Trachea (tissue), 1 donor: ENCODE measurements around a stretch of chr13.

DNA sequence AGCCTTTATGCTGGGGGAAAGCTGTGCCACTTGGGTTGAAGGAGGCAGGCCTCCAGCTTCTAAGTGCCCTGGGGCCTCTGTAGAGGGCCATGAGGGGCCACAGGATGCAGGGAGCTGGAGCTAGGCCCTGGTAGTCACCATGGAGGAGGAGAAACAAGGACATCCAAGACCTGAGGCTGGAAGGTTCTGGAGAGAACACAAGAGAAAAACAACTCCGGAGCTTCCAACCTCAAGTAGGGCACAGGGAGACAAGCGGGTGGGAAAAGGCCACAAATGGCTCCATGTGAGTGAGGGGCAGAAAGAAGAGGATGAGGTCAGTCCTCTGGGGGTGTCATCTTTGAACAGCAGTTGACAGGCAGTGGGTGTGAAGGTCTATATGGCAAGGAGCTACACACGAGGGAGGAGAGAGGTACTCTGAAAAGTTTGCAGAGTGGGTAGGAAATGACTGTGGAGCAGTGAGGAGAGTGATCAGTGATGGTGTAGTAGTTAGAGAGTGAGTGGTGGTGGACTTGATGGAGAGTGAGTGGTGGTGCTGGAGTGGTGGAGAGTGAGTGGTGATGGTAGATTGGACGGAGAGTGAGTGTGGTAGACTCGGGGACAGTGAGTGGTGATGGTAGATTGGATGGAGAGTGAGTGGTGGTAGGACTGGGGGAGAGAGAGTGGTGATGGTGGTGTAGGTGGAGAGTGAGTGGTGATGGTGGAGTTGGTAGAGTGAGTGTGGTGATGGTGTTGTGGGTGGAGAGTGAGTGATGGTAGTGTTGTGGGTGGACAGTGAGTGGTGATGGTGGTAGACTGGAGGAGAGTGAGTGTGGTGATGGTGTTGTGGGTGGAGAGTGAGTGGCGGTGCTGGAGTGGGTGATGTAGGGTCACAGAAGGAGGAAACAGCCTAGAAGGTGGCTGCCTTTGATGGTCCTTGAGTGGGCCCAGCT, 3.9 kb downstream of the TFDP1 start:
- PRO-cap: no peak

DNA sequence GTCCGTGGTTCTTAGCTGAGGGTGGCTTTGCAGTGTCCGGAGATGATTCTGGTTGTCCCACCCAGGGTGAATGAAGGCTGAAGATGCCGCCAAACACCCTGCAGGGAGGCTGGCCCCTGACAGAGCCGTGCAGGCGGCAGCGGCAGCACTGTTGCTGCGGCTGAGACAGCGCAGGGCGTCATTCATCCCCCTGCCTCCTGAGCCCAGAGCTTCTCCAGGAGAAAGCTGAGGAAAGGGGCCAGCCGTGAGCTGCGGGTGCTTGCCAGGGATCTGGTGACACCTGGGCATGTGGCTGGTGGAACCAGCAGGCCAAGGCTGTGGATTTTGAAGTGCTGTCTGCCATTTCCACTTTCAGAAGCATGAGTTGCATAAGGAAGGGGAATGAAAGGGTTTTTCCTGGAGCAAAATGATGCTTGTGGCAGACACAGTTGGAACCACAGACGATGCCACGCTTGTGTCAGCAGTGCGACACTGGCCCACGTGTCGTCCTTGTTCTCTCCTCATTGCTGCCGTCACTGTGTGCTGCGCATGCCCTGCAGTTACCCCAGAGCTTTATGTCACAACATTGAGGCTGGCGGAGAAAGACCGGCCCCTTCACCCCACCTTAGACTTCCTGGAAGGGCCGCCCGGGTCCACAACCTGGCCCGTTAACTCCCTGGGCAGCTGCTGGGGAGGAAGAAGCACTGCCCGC, 22.6 kb downstream of the TFDP1 start:
- PRO-cap: no peak

GRCh38 chr13:113639697-113640460, 18.1 kb downstream of the ATP4B start:
- PRO-cap: no peak

GRCh38 chr13:113741819-113742514, 17.1 kb upstream of the TMEM255B start:
- PRO-cap: no peak

DNA sequence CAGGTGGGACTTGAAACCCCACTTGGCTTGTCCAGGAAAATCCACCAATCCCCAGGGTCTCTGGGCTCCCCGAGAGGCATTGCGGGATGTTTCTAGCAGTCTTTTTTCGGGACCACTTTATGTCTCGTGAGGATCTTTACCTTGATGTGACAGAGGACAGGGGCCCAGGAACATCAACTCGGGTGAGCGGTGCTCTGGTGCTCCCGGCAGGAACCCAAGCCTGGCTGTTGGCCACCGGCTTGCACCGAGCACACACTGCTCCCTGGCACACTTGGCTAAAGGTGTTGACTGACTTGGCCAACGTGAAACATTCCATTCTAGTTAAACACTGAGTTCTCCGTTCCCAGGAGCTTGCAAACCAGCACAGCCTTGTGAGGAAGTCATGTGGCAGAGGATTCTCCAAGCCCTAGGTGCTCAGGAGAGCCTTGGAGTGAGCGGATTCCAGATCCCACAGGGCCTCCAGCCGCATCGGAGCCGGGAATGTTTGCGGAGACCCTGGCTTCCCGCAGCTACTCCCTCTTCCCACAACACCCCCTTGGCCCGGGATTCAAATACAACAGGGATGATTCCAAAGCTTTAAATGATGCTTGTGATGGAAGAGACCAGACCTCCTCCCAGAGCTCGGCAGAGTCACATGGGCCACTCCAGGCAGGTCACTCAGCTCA, 3.1 kb downstream of the C13orf46 start:
- PRO-cap: bidirectional peak, plus-strand start at position 438 of the sequence, minus-strand start at position 229 of the sequence

- PRO-cap: no peak
Measured at GRCh38 chr13:113998343-113999080, 24.6 kb upstream of the C13orf46 start.

GRCh38 chr13:114001302-114001990, 27.6 kb upstream of the C13orf46 start:
- PRO-cap: no peak

DNA sequence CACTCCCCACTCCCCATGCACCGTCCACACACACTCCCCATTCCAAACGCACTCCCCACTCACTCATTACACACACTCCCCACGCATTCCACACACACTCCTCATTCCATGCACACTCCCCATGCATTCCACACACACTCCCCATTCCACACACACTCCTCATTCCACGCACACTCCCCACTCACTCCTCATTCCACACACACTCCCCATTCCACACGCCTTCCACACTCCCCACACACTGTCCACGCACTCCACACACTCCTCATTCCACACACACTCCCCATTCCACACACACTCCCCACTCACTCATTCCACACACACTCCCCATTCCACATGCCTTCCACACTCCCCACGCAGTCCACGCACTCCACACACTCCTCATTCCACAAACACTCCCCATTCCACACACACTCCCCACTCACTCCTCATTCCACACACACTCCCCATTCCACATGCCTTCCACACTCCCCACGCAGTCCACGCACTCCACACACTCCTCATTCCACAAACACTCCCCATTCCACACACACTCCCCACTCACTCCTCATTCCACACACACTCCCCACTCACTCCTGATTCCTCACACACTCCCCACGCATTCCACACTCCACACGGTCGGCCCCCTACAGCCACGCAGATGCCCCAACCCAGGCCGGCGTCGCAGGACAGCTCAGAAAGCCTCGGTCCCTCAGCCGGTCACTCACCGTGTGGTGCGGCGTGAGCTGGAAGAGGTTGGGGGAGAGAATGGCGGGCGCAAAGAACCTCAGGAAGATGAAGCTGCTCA, 38.8 kb upstream of the C13orf46 start:
- PRO-cap: no peak

- PRO-cap: no peak
Measured at GRCh38 chr13:114027486-114028323, 53.8 kb upstream of the C13orf46 start.

DNA sequence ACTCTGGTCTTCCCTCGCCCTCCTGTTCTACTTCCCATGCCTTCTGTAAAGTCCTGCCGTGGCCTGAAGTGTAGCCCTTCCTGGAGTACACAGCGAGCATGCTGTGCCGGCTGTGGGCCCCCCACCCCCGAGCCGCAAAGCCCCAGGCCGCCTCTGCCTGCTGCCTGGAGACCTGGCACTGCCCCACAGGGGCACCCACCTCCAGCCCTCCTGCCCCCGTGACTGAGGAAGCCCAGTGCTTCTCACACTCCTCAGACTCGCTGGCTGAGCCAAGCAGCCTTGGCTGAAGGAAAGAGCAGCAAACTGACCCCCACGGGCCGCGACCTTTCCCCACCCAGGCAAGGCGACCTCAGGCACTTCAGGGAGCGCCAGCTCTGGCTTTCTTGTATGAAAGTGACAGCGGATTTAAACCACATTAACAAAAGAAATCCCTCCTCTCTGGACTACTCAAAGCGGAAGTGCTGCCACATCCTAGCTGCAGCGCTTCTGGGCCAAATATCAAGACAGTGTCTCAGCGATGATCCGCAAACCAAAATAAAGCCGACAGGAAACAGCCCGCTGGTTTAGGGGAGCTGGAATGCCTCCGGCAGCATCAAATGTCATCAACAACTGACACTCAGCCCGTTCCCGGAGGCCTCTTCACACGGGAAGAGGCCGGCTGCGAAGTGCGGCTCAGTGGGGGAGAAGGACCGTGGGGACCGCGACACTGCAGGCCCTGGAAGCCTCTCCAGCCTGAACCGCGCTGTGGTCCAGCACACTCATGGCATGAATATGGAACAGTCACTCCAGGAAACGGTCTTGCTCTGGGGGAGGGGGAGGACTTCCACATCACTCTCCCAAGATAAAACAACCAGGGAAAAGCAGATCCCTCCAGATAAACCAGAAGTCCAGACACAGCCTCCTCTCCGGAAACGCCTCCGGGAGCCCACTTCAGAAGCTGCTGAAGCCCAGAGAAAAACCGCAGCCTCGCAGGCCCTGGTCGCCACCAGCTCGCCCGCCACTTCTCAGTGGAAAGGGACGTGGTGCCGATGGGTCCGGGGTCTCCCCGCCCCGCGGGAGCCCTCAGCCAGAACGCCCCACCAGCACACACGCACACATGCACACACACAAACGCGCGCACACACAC, 1.4 kb downstream of the RASA3 start:
- PRO-cap: bidirectional peak, plus-strand start at position 873 of the sequence, minus-strand start at position 734 of the sequence

GRCh38 chr13:114150854-114151342, 18.5 kb upstream of the RASA3 start:
- PRO-cap: no peak

DNA sequence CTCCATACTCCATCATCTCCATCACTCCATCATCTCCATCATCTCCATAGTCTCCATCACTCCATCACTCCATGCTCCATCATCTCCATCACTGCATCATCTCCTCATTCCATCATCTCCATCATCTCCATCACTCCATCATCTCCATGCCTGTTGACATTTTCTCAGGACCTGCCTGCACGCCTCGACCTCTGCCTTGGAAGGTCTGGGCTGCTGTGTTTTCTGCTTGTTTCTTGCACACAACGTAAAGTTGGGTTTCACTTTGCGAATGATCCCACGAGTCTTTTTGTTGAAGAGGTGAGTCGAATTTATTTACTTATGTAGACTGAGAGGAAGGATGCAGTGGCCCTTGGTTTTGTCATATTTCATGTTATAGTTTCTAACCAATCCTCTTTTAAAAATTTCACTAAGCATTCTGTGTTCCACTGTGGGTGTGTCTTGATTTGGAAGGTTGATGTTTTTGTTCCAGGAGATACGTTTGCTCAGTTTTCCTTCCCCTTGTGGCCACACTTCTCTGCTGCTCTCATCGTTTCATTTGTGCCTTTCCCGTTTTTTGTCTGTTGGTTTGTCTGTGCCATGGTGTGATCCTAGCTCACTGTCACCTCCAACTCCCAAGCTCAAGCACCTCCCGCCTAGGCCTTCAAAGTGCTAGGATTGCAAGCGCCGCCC, 21.5 kb upstream of the RASA3 start:
- PRO-cap: no peak

DNA sequence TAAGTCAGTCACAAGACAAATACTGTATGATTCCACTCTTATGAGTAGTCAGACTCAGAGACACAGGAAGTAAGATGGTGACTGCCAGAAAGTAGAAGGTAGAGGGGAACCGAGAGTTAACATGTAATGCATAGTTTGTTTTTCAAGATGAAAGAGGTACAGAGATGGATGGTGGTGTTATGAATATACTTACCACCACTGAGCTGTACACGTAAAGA, 1.2 kb upstream of the CHAMP1 start:
- PRO-cap: no peak

DNA sequence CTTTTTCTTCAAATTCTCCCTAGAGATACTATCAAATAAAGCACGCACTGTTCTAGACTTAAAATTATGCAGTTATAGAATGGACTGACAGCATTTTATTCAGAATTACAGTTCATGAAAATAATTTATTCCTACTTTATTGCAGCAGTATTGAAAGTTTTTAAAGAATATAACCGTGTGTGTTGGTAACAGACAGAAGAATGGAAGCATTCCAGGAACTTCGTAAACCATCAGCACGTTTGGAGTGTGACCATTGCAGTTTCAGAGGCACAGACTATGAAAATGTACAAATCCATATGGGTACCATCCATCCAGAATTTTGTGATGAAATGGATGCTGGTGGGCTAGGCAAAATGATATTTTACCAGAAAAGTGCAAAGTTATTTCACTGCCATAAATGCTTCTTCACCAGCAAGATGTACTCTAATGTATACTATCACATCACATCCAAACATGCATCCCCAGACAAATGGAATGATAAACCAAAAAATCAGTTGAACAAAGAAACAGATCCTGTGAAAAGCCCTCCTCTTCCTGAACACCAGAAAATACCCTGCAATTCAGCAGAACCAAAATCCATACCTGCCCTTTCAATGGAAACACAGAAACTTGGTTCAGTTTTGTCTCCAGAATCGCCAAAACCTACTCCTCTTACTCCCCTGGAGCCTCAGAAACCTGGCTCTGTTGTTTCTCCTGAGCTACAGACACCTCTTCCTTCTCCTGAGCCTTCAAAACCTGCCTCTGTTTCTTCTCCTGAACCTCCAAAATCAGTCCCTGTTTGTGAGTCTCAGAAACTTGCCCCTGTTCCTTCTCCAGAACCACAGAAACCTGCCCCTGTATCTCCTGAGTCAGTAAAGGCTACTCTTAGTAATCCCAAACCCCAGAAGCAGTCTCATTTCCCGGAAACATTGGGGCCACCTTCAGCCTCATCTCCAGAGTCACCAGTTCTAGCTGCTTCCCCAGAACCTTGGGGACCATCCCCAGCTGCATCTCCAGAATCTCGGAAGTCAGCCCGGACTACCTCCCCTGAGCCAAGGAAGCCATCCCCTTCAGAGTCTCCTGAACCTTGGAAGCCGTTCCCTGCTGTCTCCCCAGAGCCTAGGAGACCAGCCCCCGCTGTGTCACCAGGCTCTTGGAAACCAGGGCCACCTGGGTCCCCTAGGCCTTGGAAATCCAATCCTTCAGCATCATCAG, 9.7 kb downstream of the CHAMP1 start:
- PRO-cap: no peak